Heart left ventricle (tissue), 7 donors: ENCODE results near the gene TXNL1.

- PRO-cap, 6 experiments, result no peak in any of the 6 experiments
- RAMPAGE, long total RNA, 2 experiments, result no peak in any of the 2 experiments
- RRBS, result 2% methylated on average over 2 of the region's 39 CpGs
Measured at GRCh38 chr18:50194048-50194505, 870 bp downstream of the MYO5B start.

- PRO-cap, 6 experiments, result peak in 4 of 6 experiments; most common plus-strand start chr18:50650035 (in 3); most common minus-strand start chr18:50649863 (in 2)
- RAMPAGE, long total RNA, 2 experiments, result start-site peak on the plus strand in 1 of 2 experiments, at chr18:50650035-50650195 at its widest, 22 reads per replicate
- RRBS, result no CpG with 5 or more reads among the region's 6 CpGs
Measured at GRCh38 chr18:50649650-50650429, 90.0 kb downstream of the MAPK4 start.

DNA sequence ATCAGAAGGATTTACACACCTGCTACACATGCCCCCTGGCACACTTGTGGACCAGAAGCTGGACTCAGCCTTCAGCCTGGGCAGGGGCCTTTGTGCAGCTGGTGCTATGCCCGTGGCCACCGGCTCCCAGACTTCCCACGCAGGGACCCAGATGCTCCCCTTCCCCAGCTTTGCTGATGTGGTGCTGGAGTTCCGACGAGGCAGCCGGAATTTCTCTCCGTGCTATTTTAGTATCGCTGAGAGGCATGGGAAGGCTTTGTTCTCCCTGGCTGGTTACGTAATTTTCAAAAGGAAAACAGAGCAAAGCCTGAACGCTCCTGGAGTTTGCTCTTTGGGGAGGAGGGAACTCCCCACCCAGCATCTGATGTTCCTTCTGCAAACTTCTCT lies 94.7 kb downstream of the MAPK4 start:
- PRO-cap, 6 experiments, result peak in 6 of 6 experiments; most common plus-strand start position 321 of the sequence (in 4); most common minus-strand start position 172 of the sequence (in 3)
- RAMPAGE, long total RNA, 2 experiments, result no peak in any of the 2 experiments
- RRBS, result 6% methylated on average over 5 of the region's 10 CpGs

DNA sequence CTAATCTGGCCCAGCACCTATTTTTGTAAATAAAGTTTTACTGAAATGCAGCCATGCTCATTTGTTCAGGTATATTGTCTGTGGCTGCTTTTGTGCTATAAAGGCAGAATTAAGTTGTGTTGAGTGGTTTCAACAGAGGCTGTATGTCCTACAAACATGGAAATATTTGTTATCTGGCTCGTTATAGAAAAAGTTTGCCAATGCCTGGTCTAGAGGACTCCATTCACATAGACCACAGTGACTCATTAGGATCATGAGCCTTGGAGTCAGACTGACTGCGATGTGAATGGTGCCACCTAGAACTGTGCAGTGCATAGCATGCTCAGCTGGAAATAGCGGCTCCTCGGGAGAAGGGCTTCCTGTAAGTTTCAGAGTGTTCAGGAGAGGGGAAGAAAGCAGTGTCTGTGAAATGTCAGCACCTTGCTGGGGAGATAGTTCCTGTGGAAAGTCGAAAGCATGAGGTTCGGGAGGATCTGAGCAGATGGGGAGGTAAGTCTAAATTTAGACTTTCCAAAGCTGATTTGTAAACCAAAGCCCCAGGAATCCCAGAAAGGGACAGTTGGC lies 99.2 kb downstream of the MAPK4 start:
- PRO-cap, 6 experiments, result peak in 4 of 6 experiments; most common plus-strand start position 364 of the sequence (in 2); most common minus-strand start position 247 of the sequence (in 2)
- RAMPAGE, long total RNA, 2 experiments, result start-site peak on the plus strand in 1 of 2 experiments, centred at position 336 of the sequence, 37 reads per replicate
- RRBS, result no CpG with 5 or more reads among the region's 6 CpGs

- PRO-cap, 6 experiments, result no peak in any of the 6 experiments
- RAMPAGE, long total RNA, 2 experiments, result no peak in any of the 2 experiments
- RRBS, result no CpG with 5 or more reads among the region's 4 CpGs
Measured at GRCh38 chr18:50748186-50748661, 71.6 kb downstream of the MRO start.

DNA sequence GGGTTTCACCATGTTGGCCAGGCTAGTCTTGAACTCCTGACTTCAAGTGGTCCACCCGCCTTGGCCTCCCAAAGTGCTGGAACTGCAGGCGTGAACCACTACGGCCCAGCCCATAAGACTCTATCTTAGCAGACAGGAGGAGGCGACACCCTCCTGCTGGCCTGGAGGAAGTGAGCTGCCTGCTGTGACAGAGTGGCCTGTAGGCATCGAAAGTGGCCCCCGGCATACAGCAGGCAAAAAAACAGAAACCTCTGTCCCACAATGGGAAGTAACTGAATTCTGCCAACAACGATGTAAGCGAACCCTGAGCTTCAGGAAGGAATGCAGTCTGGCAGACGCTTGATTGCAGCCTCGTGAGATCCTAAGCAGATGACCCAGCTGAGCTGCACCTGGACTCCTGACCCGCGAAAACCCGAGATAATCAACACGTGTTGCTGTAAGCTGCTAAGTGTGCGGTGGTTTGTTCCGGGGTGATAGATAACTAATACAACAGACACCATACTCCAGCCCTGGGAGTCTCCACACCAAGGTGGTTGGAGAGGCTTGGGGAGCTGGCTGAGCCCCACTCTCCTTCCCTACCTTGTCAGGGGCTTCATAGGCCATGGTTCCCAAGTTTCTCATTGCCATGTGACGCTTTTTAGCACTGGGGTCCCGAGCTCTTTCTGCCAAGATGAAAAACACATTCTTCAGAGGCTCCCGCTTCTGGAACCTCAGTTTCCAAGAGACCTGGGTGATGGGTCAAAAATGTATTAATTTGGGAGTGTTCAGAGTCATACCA lies 13.5 kb downstream of the MRO start:
- PRO-cap, 6 experiments, result no peak in any of the 6 experiments
- RAMPAGE, long total RNA, 2 experiments, result no peak in any of the 2 experiments
- RRBS, result no CpG with 5 or more reads among the region's 19 CpGs

- PRO-cap, 6 experiments, result no peak in any of the 6 experiments
- RAMPAGE, long total RNA, 2 experiments, result no peak in any of the 2 experiments
- RRBS, result no CpG with 5 or more reads among the region's 1 CpG
Measured at GRCh38 chr18:50842751-50843348, 23.0 kb upstream of the MRO start.

GRCh38 chr18:50877778-50878045 lies 1.2 kb upstream of the ME2 start:
- PRO-cap, 6 experiments, result no peak in any of the 6 experiments
- RAMPAGE, long total RNA, 2 experiments, result no peak in any of the 2 experiments
- RRBS, result no CpG with 5 or more reads among the region's 2 CpGs

DNA sequence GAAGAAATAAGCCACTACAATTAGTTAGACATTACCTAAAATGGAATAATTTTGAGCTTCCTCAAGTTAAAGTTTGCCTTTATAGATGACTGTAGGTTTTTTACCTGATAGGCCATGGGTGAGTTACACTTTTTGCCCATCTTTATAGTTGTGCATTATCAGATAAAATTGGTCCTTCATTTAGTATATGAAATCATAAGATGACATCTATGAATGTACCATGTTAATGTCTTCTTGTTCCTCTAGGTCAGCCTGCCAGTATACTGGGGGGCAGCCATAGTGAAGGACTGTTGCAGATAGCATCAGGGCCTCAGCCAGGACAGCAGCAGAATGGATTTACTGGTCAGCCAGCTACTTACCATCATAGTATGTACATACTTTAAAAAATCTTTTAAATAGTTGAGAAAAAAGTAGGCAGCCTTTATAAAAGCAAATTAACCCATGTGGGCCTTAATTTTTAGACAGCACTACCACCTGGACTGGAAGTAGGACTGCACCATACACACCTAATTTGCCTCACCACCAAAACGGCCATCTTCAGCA lies 27.9 kb downstream of the SMAD4 start:
- PRO-cap, 6 experiments, result no peak in any of the 6 experiments
- RAMPAGE, long total RNA, 2 experiments, result no peak in any of the 2 experiments
- RRBS, result no CpG with 5 or more reads among the region's 1 CpG

- PRO-cap, 6 experiments, result no peak in any of the 6 experiments
- RAMPAGE, long total RNA, 2 experiments, result no peak in any of the 2 experiments
- RRBS, result no CpG with 5 or more reads among the region's 4 CpGs
Measured at GRCh38 chr18:51194462-51195059, 2.9 kb downstream of the MEX3C start.

DNA sequence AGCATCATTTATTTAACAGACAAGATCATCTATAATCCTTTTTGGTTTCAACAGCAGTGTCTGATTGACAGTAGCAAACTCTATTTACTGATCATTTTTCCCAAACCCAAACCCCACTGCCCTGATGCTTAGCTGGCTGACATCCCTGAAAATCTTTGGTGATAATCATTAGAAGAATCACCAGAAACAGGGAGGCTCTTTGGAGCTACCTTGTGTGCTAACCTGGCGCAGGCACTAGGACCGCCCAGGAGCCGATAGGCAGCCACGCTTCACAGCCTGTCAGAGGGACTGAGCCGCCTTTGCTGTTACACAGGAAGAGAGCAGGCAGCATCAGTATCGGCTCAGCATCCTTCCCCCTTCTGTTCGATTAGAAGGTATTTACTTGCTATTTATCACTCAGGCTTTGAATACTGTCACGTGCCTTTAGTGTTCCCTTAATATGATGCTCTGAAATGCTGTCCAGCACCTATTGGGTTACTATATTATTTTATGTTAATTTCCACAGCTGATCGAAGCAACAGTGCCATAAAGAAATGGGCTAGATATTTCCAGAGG lies 110.6 kb upstream of the RAB27B start:
- PRO-cap, 6 experiments, result no peak in any of the 6 experiments
- RAMPAGE, long total RNA, 2 experiments, result no peak in any of the 2 experiments
- RRBS, result no CpG with 5 or more reads among the region's 9 CpGs

DNA sequence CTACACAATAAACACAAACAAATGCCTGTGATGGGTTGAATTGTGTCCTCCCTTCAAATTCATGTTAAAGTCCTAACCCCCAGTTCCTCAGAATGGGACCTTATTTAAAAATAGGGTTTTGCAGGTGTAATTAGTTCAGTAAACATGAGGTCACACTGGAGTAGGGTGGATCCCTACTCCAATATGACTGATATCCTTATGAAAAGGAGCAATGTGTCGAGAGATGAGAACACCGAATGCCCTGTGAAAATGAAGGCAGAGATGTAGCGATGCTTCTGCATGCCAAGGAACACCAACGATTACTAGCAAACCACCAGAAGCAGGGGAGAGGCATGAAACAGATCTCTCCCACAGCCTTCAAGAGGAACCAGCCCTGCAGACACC lies 11.2 kb downstream of the CCDC68 start:
- PRO-cap, 6 experiments, result no peak in any of the 6 experiments
- RAMPAGE, long total RNA, 2 experiments, result no peak in any of the 2 experiments
- RRBS, result no CpG with 5 or more reads among the region's 4 CpGs

- PRO-cap, 6 experiments, result no peak in any of the 6 experiments
- RAMPAGE, long total RNA, 2 experiments, result no peak in any of the 2 experiments
- RRBS, result no CpG with 5 or more reads among the region's 5 CpGs
Measured at GRCh38 chr18:55224134-55225142, 265.2 kb upstream of the CCDC68 start.

- PRO-cap, 6 experiments, result peak in 6 of 6 experiments; most common plus-strand start chr18:55322522 (in 5); most common minus-strand start chr18:55322346 (in 3)
- RAMPAGE, long total RNA, 2 experiments, result no peak in any of the 2 experiments
- RRBS, result no CpG with 5 or more reads among the region's 37 CpGs
Measured at GRCh38 chr18:55322106-55323056, 265.6 kb downstream of the TCF4 start.

- PRO-cap, 6 experiments, result peak in 1 of 6 experiments; most common plus-strand start chr18:55403167 (in 1); most common minus-strand start chr18:55402947 (in 1)
- RAMPAGE, long total RNA, 2 experiments, result no peak in any of the 2 experiments
- RRBS, result no CpG with 5 or more reads among the region's 8 CpGs
Measured at GRCh38 chr18:55402672-55403222, 185.2 kb downstream of the TCF4 start.

DNA sequence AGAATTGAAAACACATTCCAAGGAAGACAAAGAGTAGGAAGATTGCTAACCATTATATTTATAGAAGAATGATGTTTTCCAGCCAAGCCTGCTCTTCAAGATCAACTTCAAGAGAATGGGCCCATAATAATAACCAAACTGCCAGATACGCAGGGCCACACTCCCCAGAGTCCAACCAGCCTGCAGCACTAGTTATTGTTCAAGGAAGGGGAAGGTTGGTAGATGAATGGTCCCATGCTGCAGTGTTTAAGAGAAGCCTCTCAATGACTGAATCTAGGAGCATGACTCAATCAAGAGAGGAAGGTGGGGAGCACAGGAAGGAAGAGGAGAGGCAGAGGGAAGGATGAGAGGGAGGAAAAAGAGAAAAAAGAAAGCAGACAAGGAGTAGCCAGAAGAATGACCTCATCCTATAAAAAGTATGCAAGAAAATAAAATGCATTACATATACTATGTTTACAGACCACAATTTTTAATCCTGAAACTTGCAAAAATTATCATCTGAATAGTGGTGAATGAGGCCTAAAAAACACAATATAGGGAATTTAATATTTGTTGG lies 174.6 kb downstream of the TCF4 start:
- PRO-cap, 6 experiments, result peak in 2 of 6 experiments; most common plus-strand start position 371 of the sequence (in 1); most common minus-strand start position 265 of the sequence (in 2)
- RAMPAGE, long total RNA, 2 experiments, result no peak in any of the 2 experiments
- RRBS, result no CpG with 5 or more reads among the region's 1 CpG

DNA sequence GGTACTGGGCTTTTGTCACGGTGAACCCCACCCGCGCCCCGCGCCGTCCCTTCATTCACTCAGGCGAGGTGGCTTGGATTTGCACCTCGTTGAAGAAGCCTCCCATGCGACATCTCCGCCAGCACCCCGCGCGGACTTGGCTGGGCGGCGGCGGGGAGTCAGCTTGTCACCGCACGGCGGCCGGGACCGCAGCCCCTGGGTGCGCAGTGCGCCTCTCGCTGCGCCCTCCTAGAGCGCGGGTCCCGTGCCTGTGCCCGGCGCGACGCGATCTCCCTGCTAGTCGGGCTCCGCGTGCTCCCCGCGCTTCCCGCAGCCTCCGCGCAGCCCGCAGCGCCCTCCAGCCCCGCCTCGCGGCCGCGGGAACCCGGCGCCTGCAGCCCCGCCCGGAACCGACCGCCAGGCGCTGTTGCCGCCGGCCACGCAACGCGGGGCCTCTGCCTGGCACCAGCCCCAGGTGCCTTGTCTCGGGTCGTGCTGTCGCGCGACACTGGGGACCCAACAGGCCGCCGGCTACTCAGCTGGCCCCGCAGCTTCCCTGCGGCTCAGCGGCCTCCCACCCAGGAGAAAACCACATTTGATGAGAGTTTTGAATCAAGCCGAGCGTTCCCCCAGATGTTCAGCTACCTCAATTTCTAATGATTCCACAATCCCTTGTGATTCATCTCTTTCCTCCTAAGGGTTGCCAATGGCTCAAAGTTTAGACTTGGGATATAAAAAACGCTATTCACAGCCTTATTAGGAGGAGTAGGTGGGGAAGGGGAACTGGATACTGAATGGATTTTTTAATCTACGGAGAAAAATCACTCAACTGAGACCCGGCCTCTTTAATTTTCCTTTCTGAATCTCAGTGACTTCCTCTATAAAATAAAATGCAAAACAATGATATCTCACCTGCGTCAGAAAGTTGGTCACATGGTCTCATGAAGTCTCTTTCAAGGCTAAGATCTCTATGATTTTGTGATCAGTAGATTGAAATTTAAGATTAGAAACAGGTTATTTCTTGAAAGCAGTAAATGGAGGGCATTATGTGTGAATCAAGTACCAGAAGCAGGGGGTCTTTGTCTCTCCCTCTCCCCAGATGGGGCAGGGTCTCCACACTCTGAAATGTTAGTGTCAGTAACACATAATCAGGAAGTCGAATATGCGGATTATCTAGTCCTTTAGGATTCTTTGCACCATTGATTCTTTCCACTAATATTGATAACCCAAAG lies 192.5 kb upstream of the TCF4 start:
- PRO-cap, 6 experiments, result peak in 6 of 6 experiments; most common plus-strand start position 388 of the sequence (in 4); most common minus-strand start position 634 of the sequence (in 3)
- RAMPAGE, long total RNA, 2 experiments, result start-site peak on the minus strand in 2 of 2 experiments, centred at positions 292 to 681 of the sequence, 5 to 6 reads per replicate
- RRBS, result 2% methylated on average over 31 of the region's 78 CpGs

DNA sequence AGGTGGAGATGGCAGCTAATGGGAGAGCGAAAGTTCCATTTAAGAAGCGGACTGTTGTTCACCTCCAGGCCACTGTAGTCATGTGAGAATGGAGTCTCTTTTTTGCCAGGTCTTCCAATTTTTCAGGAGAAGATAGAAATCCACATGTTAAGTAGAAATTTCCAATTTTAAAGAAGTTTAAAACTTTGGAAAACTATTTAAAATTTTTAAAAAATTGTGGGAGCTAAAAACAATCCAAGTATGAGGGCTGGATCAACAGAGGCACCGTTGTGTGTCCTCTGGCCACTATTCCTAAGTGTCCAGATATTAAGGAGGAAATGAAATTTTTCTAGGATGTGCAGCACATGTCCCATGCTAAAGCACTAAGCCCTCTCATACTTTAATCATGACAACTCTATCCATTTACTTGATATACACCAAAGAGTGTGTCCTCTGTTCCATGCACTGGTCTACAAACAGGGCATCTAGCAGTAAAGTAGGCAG lies 260.4 kb upstream of the TCF4 start:
- PRO-cap, 6 experiments, result no peak in any of the 6 experiments
- RAMPAGE, long total RNA, 2 experiments, result no peak in any of the 2 experiments
- RRBS, result no CpG with 5 or more reads among the region's 3 CpGs

DNA sequence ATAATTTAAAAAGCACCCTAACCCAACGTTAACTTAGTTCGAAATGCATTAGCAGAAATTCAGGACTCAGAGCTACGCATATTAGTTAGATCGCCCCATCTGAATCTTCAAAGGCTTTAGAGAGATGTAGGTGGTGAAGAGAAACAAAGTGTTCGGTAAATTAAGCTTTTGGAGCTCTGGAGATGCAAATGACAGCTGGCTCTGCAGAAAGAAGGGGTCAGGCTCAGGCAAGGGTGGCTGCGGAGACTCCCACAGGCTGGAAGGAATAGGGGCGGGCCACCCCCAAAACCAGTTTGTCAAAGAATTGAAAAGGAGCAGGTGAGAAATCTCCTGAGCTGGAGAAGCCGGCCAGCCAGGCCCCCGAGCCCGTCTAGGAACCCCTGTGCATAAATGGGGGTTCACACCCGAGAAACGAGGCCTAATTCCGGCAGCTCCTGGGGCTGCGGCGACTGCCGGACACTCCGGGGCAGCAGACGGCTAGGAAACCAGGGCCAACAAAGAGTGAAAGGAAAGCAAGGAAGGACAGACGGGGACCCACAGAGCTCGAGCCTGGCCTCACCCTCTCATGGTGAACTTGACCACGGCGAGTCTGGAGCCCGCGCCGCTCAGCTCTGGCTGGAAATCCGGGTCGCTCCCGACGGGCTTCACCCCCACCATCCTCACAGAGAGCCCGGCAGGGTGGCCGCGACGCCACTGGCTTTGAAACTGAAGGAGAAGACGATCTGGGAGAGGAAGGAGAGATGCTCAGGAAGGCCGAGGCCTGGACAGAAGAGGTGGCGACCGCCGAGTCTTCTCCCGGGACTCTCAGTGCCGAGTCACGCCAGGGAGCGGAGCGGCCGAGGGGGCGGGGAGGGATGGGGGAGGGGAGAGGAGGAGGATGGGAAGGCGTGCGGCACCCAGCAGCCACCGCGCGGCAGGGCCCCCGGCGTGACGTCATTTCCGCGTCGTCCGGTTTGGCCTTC lies at the start of gene TXNL1:
TSS of gene TXNL1 (minus strand) at position 809 of the 962 bp plus-strand sequence.
- PRO-cap, 6 experiments, result peak in 6 of 6 experiments; most common minus-strand start position 809 of the sequence (in 6)
- RAMPAGE, long total RNA, 2 experiments, result start-site peak on the minus strand in 2 of 2 experiments, centred at positions 798 to 807 of the sequence, 35 to 1,625 reads per replicate
- RRBS, result 1% methylated on average over 18 of the region's 57 CpGs

DNA sequence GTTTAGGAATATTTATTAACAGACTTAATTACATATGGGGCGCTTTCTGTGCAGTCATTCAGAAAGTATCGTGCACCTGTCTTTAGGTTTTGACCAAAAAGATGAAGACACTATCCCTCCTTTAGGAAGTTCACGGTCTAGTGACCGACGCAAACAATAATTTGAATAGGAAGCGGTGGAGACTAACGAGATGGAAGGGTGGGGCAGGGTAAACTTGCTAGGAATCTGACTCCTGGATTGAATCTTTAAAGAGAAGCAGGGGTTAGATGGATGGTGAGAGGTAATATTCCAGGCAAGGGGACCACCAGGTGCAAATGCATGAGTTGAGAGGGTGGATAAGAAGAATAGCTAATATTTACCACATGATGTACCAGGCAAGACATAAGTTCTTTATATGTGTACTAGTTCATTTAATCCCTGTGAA lies 681 bp upstream of the TXNL1 start:
- PRO-cap, 6 experiments, result no peak in any of the 6 experiments
- RAMPAGE, long total RNA, 2 experiments, result no peak in any of the 2 experiments
- RRBS, result no CpG with 5 or more reads among the region's 7 CpGs